ENCODE data around the genes COQ10B, RFTN2 and SGO2.

- RRBS = no CpG with 5 or more reads among the region's 7 CpGs
These were observed 79.0 kb upstream of the PGAP1 start for GRCh38 chr2:197005562-197005846.

DNA sequence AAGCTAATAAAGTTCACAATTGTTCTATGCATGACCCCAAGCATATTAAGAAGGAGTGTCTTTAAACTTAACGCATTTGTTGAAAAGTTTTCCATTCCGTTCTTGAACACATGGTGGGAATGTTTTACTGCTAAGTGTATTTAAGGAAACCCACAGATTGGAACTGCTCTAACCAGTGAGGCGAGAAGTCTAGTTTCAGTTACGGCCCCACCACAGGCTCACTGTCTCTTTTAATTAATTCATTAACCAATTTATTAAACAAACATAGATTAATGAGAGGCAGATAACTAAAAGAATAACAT is 152.4 kb downstream of the ANKRD44 start:
- RRBS = no CpG with 5 or more reads among the region's 4 CpGs

DNA sequence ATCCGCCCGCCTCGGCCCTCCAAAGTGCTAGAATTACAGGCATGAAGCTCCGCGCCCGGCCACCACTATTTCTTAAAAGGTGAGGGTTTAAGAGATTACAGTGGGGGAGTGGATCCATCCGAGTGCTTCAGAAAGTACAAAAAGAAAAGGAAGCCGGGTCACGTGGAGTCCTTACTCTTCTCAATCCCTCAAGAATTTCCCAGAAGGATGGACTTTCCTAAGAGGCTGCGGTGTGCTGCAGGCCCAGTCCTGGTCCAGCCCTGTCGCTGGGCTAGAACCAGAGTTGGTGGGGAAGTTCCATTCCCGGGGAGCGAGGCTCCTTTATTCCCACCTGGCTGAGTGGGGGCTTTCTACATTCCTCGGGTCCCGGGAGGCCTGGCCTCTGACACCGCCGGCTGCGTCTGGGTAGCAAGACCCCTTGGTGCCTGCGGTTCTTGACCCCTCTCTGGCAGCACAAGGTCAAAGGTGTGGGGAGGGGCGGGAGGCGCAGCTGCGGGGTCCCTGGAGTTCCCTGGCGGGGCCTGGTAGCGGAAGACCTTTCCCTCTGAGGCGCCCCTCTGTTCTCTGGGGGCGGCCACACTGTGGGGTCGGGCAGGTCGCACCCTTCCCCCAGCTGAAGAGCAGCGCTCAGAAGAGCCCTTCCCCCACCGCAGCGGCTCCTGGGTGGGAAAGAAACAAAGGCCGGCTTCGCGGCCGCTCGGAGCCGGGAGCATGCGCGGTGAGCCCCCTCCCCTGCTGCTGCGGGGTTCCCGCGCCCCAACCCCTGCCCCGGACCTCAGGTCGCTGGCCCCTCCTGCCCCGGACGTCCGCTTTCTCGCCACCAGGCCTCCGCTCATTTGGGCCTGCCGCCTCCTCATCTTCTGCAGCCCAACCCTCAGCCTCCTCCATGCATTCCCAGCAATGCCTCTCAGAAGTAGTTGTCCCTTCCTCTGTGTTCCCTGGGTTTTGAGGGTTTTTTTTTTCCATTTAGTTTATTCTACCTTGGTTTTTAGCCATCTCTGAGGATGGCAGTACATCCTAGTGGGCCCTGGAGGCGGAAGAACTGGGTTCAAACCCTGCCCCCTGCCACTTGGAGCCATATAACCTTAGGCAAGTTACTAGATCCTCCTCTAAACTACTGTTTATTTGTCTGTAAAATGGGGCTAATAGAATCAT is 146.3 kb downstream of the ANKRD44 start:
- RRBS = 93% methylated on average over 15 of the region's 51 CpGs

GRCh38 chr2:197453340-197454442 is at the start of gene COQ10B:
Gene COQ10B, plus strand, starts transcription at chr2:197453552.
- RRBS = 1% methylated on average over 30 of the region's 68 CpGs

DNA sequence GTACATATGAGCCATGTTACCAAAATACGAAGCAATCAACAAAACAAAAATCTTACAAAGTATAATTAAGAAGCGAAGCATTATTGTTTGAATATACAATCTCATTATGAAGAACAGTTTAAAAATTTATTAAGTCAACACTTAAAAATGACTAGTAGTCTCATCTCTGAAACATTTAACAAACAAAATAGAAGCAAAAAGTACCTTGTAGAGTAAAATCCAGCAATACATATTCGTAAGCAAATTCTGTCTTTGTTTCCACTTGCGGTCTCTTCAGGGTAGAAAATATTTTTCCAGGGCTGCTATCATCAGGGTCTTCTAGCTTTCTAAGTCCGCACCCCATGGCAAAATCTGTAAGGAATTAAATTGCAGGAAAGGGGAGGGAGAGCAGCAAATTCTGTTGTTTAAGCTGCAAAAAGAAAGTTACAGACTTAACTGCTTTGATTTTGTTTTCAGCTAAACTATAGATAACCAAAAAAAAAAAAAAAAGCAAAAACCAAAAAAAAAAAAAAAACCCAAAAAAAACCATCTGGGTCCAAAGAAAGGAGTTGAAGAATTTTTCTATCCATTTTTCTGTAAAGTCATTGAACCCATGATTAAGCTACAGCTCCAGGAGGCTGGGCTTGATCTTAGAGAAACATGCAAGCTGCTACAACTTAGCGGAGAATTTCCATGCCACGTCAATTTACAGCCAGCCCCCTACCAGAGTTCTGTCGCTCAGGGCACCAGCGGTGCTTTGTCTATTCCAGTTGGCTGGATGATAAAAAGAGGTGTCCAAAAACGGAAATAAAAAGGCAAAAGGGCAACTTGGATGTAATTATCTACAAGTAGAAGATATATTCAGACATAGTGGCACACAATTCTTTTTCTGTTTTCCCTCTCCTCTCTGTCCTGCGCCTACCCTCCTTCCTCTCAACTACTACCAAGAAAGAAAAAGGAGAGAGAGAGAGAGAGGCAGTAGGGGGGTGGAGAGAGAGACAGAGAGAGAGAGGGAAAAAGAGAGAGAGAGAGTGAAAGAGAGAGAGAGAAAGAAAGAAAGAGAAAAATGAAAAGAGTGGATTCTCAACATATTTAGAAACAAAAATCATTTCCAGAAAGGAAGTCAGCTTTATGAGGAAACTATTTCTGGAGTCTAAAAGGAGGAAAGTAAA is at the start of gene RFTN2:
Gene RFTN2 (minus strand): TSS at position 472 of the 1,151 bp plus-strand sequence.
- RRBS = no CpG with 5 or more reads among the region's 11 CpGs

DNA sequence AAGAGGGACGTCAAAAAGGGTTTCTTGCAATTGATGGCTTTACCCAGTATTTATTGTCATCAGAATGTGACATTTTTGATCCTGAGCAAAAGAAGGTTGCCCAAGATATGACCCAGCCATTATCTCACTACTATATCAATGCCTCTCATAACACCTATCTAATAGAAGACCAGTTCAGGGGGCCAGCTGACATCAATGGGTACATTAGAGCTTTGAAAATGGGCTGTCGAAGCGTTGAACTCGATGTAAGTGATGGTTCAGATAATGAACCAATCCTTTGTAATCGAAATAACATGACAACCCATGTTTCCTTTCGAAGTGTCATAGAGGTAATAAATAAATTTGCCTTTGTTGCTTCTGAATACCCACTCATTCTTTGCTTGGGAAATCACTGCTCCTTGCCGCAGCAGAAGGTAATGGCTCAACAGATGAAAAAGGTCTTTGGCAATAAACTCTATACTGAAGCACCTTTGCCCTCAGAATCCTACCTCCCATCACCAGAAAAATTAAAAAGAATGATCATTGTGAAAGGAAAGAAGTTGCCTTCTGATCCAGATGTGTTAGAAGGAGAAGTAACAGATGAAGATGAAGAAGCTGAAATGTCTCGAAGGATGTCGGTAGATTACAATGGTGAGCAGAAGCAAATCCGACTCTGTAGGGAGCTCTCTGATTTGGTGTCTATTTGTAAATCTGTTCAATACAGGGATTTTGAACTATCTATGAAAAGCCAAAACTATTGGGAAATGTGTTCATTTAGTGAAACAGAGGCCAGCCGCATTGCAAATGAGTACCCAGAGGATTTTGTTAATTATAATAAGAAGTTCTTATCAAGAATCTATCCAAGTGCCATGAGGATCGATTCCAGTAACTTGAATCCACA is 280.5 kb downstream of the PLCL1 start:
- RRBS = no CpG with 5 or more reads among the region's 12 CpGs

DNA sequence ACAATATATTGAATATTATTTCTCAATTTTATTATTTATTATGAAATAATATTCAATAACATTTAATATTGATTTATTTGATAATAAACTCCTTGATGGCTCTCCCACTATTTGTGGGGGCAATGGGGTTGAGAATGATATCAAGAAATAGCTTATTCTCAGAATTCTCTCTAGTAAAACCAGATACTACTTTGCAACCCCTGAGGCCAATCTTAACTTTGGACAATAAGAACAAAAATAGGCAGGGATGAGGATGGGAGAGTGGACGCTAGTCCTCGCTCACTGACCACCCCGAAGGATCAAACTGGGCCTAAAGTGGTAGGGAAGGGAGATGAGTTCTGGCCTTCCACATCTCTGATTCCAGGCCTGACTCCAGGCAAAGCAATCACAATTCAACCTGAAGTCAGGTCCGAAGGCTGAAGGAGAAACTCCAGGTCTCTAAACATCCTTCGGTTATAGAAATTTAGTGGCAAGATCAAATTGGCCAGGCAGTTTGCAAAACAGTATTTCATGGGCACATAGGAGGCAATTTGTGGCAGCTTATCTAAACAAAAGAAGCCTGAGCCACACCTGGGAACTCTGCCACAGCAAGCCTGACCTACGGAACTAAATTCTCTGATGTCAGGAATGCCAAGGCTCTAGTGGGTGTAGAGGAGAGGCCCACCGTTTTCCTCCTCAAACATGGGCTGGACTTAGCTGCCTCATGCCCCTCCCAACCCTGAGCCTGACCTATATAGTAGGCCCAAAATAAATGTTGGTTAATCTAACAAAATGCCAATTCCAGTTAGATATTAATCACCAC is 16.2 kb downstream of the SATB2 start:
- RRBS = no CpG with 5 or more reads among the region's 7 CpGs

GRCh38 chr2:199456707-199457740 is 715 bp downstream of the SATB2 start:
- RRBS = no CpG with 5 or more reads among the region's 63 CpGs

DNA sequence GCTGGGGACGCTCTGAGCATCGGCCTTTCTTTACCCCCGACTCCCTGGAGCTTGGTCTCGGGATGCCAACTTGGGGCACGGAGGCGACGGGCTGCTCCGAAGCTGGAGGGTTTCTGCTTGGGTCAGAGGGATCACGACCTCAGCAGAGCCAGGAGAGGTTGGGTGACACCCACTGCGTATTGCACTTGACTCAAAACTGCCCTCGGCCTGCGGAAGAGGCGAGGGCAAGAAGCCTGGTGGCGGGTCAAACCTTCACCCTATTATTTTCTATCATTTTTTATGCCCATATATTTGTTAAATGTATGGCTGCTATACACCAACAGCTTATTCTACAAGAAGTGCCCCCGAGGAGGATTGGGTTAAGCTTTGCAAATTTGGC is 12.5 kb upstream of the SATB2 start:
- RRBS = no CpG with 5 or more reads among the region's 15 CpGs

DNA sequence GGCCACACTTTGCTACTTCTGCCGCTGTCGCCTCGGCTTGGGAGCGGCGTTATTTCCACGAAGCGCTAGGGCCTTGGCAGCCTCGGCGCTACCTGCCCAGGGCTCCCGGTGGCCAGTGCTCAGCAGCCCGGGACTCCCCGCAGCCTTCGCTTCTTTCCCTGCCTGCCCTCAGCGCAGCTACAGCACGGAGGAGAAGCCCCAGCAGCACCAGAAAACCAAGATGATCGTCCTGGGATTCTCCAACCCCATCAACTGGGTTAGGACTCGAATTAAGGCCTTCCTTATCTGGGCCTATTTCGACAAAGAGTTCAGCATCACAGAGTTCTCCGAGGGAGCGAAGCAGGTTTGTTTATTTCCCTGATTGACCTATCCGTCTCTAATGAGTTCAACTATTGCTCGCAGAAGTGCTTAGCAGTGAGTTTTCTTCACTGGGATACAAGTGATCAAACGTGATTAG is 552 bp downstream of the MAIP1 start:
- RRBS = no CpG with 5 or more reads among the region's 23 CpGs

DNA sequence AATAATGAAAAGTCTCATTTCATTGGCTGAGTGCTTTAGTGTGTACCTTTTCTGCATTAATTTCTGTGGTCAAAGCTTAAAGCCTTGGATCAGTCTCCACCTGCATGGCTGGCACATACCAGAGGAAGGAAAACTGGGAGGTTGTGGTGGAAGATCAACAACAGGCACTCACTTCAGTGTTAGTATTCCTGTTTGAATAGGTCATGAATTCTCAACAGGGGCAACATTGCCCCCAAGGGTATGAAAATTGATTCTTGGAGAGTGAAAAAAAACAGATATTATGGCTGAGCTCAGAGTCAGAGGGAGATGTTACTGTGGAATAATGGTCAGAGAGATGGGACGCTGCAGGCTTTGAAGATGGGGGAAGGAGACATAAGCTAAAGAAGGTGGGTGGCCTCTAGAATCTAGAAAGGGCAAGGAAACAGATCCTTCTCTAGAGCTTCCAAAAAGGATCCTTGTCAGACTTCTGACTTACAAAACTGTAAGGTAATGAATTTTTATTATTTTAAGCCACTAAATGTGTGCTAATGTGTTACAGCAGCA is 57.3 kb downstream of the SPATS2L start:
- RRBS = no CpG with 5 or more reads among the region's 1 CpG

DNA sequence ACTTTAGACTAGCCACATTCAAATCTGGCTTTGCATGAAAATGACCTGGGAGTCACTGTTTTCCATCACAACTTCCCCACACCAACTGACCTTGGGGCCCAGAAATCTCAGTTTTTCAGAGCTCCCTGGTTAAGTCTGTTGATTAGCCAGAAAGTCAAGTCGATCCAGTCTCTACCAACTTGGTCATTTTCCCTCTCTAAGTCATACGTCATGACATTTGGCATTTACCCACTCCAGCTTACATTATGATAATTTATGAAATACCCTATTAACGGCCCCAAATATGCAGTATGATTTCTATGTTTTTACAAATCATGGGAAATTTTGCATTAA is 76.9 kb downstream of the SPATS2L start:
- RRBS = no CpG with 5 or more reads among the region's 3 CpGs

- RRBS = under 1% methylated on average over 7 of the region's 66 CpGs
These were observed at the start of gene SGO2 for GRCh38 chr2:200525707-200526990. Gene SGO2, plus strand, starts transcription at chr2:200526207.

GRCh38 chr2:200602467-200602952 is 16.7 kb downstream of the AOX1 start:
- RRBS = no CpG with 5 or more reads among the region's 5 CpGs

DNA sequence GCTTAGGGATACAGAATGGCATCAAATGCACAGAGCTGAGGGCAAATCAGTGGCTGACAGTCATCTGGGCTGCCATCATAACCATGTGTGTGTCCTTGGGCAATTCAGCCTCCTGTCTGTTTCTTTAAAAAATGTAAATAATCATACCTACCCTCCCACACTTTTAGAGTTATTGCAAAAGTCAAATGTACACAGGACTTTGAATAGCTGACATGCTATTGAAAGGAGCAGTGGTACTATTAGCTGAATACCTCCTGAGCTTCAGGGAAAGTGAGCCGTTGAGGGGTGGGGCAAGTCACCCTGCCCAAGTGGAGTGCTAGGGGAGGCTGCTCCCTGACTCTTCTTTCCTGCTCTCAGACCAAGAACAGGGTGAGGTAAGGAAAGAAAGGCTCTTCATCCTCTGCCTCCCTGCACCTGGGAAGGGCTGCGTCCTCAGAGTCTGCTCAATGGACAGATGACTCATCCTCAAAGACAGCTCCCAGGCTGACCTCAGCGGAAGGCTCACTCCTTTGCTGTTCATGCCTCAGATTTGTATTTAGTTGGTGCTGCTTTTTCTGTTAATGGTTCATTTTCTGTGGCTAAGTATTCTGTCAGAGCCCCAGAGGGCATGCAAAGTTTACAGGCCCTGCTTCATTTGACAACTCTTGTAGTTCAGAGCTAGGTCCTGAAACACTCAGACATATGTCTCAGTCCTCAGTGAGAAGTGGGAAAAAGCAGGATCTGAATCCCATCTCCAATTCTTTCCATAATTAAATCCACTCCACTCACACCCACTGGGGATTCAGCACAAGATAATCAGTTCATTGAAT is 54.8 kb upstream of the BZW1 start:
- RRBS = no CpG with 5 or more reads among the region's 3 CpGs

GRCh38 chr2:200782229-200782682 is 29.5 kb upstream of the BZW1 start:
- RRBS = no CpG with 5 or more reads among the region's 4 CpGs

DNA sequence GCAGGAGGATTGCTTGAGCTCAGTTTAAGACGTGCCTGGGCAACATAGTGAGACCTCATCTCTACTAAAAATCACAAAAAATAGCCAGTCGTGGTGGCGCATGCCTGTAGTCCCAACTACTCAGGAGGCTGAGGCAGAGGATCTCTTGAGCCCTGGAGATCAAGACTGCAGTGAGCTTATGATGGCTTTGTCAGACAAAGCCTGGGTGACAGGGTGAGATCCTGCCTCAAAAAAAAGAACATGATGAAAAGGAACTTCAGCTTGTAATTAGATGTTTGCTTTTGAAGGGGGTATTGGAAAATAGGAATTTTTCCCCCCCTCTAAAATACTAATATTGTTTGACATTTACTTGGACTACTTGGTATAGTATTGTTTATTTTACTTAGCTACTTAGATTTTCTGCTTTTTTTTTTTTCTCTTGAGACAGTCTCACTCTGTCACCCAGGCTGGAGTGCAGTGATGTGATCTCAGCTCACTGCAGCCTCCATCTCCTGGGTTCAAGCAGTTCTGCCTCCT is 7.5 kb downstream of the BZW1 start:
- RRBS = no CpG with 5 or more reads among the region's 3 CpGs

- RRBS = no CpG with 5 or more reads among the region's 4 CpGs
These were observed 17.5 kb downstream of the BZW1 start for GRCh38 chr2:200829057-200829721.

DNA sequence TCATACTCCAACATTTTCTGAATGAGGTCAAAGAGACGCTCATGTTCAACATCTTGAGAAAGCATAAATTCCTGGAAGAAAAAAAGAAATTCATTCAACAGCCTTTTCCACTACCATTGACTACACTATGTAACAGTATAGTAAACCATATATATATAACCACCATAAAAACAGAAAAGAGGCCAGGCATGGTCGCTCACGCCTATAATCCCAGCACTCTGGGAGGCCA is 11.2 kb downstream of the CLK1 start:
- RRBS = no CpG with 5 or more reads among the region's 3 CpGs

DNA sequence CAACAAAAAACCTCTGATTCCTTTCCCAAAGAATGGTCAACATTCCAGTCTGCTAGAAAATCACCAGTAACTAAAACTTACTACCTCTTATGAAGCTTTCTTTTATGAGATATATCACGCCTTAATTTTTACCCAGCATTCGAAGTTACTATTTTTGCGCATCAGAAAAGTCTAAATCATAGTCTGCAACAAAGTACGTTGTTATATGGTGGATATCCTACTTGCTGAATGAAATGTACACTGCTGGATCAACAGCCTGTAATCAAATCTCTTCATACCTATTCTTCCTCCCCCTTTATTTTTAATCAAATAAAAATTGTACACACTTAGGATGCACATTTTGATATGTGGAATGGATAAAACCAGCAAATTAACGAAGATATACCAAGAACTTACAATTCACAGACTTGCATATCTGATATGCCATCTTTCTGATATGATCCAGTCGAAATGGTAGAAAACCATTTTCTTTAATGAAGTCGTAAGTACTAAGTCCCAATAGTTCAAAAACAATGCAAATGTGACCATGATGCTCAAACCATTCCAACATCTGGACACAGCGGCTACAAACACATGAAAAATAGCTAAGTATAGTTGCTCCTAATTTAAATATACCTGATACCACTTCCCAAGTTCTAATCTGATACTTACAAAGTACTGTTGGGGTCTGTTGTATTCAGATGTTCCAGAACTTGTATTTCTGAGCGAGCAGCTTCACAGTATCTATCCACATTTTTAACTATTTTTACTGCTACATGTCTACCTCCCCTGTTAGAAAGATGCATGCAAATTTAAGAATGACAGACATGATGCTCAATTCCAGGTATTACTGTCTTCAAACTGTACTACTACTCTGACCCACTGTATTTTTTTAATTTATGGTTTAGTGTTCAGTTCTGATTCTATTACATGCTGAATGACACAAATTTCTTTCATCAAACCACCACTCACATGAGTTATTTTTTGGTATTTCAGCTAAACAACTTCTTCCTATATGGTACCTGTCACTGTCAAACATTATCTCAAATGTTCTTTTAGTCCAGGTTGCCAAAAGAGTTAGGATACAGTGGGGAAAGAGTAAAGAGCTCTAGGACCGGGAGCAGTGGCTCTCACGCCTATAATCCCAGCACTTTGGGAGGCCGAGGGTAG is 6.8 kb downstream of the CLK1 start:
- RRBS = no CpG with 5 or more reads among the region's 12 CpGs